ENCODE results near the gene TREML1.

DNA sequence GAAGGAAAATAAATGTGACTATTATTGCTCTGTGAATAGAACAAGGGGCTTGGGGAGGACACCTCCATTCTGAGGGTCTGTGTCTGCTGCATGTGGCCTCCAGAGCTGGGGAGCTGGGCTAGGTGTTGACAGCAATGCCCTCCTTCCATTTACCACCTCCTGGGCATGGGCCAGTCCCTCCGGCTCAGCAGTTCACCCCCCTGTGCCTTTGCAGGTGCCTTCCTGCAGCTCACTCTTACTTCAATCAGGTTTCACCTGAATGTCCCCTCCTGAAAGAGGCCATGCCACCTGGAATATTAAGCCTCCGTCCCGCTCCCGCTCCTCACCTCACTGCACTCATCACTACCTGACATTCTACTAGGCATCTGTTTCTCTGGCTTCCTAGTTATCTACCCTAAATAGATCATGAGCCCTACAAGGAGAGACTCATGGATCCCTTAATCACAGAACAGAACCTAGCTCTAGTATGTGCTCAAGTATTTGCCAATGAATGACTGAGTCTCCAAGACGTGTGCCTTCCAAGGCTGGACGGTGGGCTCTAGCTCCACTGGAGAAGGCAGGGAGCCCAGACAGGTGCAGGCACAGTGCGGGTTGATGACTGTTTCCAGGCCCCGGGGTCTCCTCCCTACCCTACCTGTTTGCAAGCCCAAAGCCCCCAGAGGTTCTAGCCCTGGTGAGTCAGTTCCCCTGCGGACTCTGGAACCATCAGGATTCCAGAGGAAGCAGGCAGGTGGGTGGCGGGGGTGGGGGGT, 22.2 kb downstream of the KCNK5 start:
- RRBS, result no CpG with 5 or more reads among the region's 10 CpGs

DNA sequence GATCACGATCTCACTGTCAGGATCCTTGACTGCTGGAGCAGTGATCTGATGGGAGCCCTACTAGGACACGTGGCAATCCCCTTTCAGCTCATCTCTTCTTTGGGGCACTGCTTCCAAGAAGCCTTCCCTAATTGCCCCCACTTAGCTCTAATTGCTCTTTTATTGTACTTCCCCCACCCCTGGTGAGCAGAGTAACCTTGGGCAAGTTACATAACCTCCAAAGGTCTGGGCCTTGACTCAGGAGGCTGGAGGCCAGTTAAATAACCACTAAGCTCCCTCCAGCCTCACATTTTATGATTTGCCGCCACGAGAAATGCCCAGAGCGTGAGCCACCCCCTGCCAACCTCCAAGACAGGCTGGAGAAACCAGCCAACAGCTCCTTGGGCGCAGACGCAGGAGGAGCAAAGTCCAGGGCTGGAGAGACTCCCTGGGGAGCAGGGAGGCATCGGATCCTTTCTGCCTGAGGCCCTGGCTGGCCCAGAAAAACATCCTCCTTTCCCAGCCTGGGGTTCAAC, 11.8 kb downstream of the KCNK5 start:
- RRBS, result no CpG with 5 or more reads among the region's 8 CpGs

DNA sequence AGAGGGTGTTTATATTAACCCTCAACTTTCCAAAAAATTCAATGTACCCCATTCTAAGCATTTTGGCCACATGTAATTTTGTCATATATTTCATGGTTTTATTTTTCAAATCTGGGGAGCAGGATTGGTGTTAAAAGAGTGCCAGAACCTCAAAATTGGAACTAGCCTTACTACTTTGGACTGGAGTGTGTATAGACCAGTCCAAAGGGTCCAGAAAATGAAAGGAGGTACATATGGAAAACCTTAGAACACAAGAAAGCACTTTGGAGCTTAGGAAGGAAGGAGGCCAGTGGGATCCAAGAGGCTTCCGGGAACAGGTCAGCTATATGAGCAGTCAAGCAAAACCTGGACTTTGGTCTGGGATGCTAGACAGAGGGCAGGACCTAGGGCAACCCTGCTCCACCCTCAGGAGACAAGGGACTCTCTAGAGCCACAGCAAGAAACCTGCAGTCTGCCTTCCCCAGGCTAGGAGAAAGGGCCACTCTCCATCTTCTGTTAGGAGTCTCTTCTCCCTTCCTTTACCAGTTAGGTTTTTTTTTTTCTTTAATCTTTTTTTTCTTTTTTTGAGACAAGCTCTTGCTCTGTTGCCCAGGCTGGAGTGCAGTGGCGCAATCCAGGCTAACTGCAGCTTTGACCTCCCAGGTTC, 4.8 kb downstream of the KCNK5 start:
- RRBS, result no CpG with 5 or more reads among the region's 2 CpGs

DNA sequence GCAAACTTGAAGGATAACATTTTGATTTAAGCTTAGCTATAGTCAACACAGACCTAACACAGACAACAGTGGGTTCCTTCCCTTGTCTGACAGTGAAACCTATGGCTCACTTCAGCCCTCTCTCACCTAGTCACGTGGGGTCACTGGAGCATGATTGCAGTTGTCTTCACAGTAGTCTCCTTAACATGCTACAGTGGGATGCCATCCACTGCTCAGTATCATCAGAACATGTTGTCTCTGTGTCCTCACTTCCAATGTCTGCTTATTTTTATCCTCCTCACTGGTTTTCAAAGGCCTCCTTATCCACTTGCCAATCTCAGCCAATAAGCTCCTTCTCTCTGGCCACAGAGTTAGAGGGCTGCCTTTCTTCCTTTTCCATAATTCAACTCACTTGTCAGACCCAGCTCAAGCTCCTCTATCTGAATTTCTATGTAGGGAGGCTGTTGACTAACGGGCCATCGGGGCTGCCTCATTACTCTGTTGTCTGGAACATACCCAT, 28.3 kb upstream of the KIF6 start:
- RRBS, result no CpG with 5 or more reads among the region's 3 CpGs

DNA sequence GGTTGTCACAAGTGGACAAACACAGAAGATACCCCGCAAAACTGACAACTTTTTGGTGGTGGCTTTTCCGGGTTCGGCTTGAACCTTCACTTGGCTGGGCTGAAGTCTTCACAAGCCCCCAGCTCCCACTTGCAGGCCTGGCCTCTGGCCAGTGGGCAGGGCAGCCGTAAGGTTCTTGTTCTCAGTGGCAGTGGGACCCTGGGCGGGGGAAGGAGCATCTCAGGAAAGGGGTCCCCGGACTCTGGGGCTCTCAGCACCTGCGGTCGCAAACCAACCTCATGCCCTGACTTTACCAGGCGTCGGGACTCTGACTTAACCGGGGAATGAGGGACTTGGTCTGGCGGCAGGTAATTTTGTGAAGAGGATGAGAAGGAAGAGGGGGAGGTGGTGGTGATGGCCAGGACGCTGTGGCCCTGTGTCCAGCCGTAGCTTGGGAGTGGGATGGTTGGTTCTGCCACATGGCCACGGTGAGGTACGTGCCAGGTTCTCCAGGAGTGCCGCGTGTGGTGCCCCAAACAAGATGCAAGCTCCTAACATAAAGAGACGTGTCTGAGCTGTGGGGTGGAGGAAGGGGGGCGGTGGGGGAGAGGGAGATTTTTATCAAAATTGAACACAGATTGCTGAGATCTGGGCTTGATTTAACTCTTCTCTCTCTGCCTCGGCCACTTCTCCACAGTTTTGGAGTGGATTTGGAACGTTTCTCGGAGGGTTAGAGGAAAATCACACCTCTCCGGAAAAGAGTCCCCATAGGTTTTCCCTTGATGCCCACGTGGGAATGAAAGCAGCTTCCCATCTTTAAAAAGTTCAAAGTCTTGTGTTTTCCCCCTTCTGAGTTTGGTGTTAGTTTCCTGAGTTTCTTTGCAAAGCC, 855 bp downstream of the DAAM2 start:
- RRBS, result 75% methylated on average over 6 of the region's 25 CpGs

DNA sequence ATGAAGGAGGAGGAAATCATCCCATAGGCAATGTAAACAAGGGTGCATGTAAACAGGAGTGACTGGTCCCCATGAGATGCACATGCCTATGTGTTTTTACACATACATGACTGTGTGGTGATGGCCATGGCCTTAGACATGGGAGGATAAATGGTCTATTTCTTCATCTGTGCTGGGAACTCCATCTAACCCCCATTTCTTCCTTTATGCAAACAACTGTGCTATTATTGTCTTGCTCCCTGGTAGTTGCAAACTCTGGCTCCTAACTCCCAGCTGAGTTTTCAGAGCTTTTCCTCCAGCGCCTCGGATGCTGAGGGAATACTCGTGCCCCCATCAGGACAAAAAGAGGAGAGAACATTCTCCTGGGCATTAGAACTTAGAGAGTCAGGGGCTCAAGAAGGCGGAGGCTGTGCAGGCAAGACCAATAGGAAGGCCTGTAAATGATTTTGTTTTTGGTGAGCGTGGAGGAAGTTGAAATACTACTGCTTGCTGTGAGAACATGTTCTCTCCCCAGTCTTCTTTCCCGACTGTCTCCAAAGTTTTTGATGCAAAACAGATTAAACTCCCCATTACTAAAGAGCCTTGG, 2.1 kb downstream of the DAAM2 start:
- RRBS, result no CpG with 5 or more reads among the region's 6 CpGs

- RRBS, result no CpG with 5 or more reads among the region's 19 CpGs
Measured at GRCh38 chr6:39882117-39883057, 51.9 kb downstream of the MOCS1 start.

DNA sequence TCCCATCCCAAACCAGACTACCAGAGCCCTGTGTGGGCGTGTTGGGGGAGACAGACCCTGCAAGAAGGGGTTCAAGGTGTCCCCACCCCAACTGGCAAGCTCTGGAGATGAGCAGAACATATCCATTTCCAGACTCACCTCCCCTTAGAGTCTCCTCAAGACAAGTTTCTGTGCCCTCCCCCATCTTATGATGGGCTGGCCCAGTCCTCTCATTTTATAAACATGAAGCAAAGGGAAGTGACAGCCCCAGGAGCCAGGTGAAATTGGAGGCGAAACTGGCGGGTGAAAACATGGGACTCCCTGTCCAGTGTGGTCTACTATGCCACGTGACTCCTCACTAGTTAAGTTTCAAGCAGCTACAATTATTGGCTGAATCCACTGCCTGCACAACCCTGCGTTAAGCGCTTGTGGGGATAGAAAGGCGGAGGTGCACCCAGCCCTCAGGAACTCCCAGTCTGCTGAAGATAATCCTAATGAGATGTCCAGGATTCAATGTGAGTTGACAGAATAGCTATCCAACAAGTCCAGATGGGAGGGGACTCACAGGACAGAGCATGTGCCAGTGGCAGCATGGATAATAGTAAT, 2.0 kb downstream of the MOCS1 start:
- RRBS, result no CpG with 5 or more reads among the region's 7 CpGs

DNA sequence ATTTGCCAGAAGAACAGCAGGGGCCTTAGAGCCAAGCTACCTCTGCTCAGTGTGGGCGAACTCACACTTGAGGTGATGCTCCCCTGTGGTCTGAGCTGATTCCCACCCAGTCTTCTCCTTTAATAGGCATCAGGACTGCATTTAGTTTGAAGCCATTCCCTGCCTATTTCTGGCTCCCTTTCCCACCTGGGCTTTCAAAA, 182.3 kb upstream of the MOCS1 start:
- RRBS, result no CpG with 5 or more reads among the region's 1 CpG

DNA sequence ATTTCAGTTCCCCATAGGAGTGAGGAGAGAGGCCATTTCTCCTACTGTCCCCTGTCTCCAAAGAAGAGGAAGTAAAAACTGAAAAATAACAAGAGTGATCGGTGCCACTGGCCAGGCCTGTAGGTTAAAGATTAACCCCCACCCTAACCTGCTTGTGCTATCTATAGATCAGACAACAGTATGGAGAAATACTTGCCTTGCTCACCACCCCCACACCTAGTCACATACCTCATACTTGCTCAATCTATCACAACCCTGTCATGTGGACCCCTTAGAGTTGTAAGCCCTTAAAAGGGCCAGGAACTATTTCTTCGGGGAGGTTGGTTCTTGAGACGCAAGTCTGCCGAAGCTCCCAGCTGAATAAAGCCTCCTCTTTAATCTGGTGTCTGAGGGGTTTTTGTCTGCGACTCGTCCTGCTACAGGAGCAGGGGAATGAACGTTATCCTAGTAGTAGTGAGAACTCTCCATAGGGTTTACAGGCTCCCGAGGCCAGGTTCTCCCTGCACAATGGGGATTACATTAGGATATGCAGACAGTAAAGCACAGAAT, 204.2 kb upstream of the MOCS1 start:
- RRBS, result no CpG with 5 or more reads among the region's 8 CpGs

- RRBS, result no CpG with 5 or more reads among the region's 1 CpG
Measured at GRCh38 chr6:40572499-40572833, 14.7 kb downstream of the LRFN2 start.

GRCh38 chr6:40983213-40983431, 55.9 kb downstream of the UNC5CL start:
- RRBS, result no CpG with 5 or more reads among the region's 2 CpGs

DNA sequence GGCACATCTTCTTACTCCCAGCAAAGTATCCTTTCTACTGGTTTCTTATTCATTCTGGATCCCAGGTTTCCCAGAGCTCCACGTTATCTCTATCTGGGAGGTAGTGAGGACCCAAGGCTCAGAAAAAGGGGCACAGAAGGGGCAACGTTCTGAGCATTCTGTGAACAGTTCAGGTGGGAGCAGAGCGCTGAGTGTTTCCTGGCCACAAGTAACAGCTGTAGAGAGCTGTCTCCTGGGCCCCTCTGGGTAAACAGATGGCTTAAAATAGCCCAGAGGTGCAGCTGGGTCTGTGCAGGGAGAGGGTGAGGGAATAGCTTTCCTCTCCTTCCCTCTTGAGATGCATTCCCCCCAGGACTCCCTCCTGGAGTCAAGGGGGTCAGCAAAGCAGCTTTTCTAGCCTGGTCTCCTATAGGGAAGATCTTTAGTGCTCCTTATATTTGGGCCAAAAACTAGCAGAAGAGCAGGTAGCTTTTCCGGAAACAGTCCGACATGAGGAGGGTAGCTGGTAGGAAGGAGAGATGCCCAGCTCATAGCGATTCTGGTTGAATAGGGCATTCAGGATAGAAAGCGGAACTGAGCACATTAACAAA, 2.3 kb downstream of the APOBEC2 start:
- RRBS, result no CpG with 5 or more reads among the region's 7 CpGs

GRCh38 chr6:41060129-41060539, 7.1 kb downstream of the APOBEC2 start:
- RRBS, result no CpG with 5 or more reads among the region's 2 CpGs

DNA sequence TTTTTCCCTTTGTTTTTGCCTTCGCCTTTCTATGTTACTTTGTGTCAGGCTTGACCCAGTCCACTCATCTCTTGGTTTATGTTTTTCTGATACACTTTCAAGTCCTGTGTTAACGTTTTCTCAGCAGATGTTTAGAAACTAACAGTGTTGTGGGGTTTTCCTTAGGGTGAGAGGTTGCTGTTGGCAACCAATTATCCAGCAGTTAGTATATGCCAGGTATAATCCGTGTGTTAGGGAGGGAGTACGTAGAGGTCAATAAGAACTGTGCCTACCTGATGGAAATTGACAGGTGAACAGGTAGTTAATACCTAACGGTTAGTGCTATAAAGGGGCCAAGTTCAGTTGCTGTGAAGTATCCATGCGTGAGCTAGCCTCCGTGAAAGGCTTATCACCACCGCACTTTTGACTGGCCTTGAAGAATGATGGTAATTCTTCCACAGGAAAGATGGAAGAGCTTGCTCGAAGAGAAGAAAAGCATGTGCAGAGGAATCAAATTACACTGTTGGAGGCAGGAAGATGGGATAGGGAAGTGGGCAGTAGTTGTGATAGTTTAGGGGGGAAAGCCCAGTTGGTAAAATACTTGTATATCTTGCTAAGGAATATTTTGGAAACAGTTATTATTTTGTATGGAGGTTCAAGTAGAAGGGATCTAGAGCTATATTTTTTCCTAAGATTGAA, 1.5 kb downstream of the NFYA start:
- RRBS, result no CpG with 5 or more reads among the region's 9 CpGs

DNA sequence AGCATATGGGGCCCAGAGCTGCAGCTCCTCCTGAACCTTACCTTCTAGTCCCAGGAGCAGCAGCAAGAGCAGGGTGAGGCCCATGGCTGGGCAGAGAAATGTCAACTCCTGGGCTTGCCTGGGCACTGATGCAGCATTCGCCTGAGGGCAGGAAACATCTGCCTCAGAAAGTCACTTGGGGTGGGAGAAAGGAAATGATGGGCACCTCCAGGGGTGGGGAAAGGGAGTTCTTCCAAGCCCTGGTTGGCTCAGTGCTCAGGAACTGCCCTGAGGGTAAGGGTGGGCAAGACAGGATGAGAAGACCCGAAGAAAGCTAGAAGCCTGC, at the start of gene TREML1:
TSS of gene TREML1 (minus strand) at position 143 of the 325 bp plus-strand sequence.
- RRBS, result no CpG with 5 or more reads among the region's 2 CpGs

DNA sequence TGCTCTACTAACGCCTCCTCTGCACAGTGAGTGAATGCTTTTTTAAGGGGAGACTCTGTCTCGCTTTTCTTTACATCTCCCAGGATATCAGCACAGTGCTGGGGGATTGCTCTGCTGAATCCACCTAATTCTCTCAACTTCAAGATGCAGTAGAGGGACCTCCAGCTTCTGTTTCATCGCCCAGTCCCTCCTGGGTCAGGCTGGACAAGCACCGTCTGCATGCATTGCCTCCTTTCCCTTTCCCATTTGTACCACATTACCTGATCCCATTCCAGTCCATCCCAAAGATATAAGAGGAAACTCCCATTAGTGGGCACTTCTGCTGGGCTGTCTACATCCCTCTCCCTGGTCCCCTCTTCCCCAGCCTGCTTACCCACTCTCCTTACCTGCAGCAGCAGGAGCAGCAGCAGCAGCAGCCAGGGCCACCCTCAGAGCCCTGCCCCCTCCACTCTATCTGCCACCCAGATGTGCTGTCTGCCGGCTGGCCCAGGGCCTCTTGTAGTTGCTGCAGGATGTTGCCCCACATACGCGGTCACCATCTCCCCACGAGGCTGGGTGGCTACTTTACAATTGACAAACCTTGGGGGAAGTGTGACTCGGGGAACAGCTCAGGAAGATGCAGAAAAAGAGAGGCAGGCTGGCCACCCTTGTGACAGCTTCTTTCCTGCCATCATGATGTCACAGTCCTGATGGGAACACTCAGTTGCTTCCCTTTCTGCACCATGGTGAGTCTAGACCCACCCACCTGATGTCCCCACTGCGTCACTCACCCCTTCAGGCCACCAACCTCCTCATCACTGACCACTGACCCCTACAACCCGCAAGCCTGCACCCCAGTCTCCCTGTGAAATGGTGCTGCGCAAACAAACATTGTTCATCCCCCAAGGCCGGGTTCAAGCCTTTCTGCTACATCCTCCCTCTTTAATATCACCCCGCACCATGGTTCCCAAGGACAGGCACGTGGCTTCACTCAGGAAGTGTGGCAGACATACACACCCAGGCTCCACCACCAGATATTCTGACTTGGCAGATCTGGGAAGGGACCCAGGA, 14.6 kb downstream of the TREM1 start:
- RRBS, result no CpG with 5 or more reads among the region's 15 CpGs

- RRBS, result no CpG with 5 or more reads among the region's 3 CpGs
Measured at GRCh38 chr6:41287967-41288420, 1.5 kb upstream of the TREM1 start.

DNA sequence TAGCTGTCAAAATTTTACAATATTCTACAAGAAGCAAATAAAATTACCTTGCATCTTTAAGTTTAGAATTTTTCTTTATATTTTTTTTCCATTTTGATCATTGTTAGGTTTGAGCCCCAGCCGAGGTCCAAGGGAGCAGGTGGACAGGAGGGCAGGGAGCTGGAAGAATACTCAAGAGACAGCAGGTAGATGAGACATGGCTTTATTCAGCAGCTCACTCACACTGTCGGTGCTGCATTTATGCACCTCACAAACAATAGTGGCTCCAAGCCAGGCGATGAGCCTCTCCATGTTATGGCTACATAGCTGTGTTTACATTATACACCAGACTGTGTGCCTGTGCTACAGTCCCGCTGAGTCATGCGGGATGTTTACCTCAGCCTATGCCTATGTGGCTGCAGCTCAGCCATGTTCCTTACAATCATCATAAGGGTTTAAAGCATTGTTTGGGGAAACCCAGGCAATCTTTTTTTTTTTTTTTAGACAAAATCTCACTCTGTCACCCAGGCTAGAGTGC, 15.0 kb upstream of the NCR2 start:
- RRBS, result no CpG with 5 or more reads among the region's 5 CpGs

All from GM12891 (cell line).